GM23248 (cell line): ENCODE measurements around the genes ARR3, DLG3 and TEX11.

DNA sequence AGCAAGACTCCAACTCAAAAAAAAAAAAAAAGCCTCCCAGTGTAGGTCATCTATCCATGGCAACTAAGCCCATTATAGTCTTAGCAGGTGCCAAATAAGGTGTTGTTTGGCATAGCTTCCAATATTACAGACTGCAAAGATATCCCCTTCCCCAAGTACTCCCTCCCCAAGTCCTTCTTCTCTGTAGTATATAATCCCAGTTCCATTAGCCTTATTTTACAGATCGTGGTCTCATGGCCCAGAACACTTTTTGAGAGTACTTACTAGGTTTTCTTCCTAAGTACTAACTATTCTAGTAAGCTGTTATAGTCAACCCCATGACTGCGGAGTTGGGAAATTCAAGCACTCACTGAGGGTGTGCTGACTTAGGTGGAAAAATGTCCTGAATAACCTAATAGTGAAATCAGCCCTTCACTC, 11.9 kb upstream of the VSIG4 start:
- RAMPAGE, long total RNA = no peak

DNA sequence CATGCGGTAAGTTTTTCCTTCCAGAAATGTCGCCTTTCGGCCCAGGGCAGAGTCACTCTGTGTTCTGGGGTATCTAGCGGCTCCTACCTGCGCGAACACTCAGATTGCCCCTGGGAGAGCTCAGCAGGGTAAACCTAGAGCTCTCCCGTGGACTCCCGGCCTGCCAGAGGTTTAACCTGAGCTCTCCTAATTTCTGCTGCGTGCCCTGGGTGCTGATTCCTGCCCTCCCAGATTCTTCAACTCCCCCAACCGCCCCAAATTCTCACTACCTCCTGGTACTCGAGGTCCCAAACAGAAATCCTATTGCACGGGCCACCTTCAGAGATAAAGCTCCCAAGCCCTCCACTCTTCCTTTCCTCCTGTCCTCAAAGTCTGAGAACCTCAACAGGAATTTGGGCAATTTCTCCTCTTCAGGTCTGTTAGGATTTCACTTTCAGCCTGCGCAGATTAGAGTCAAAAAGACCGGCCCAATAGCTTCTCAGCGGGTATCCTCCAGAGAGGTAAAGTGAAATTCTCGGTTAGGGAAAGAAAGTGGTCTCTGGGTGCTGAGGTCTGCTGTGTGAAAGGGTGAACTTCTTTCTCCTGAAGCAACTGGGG, 3.0 kb downstream of the AR start:
- RAMPAGE, long total RNA = no peak

GRCh38 chrX:68094704-68095302, 338.5 kb downstream of the OPHN1 start:
- RAMPAGE, long total RNA = no peak

GRCh38 chrX:68112245-68112884, 320.9 kb downstream of the OPHN1 start:
- RAMPAGE, long total RNA = no peak

DNA sequence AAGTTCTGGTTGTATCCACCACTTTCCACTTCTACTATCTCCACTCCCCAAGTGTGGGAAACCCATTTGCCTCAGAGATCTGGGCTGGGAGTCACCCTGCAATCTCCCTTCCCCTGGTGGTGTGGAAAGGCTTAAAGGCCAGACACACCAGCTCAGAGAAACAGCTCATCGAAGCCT, 726 bp downstream of the OPHN1 start:
- RAMPAGE, long total RNA = no peak

DNA sequence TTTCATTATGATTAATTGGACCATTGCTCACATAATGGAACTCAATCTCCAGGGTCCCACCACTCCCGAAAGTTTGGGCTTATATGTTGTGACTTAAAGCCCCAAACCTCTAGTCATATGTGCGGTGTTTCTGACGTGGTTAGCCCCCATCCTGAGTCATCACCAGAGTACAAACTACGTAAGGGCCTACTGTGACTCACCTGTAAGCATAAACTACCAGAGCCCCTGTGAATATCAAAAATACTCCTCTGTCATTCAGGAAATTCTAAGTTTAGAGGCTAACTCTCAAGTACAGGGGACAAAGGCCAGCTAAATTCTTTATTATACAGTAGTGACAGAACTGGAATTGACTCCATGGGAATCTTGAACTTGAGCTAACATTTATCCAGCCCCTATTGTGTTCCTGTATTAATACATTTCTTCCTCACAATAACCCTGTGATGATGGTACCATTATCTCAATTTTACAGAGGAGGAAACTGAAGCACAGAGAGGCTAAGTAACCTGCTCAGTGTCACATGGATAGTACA, 5.5 kb downstream of the YIPF6 start:
- RAMPAGE, long total RNA = no peak

DNA sequence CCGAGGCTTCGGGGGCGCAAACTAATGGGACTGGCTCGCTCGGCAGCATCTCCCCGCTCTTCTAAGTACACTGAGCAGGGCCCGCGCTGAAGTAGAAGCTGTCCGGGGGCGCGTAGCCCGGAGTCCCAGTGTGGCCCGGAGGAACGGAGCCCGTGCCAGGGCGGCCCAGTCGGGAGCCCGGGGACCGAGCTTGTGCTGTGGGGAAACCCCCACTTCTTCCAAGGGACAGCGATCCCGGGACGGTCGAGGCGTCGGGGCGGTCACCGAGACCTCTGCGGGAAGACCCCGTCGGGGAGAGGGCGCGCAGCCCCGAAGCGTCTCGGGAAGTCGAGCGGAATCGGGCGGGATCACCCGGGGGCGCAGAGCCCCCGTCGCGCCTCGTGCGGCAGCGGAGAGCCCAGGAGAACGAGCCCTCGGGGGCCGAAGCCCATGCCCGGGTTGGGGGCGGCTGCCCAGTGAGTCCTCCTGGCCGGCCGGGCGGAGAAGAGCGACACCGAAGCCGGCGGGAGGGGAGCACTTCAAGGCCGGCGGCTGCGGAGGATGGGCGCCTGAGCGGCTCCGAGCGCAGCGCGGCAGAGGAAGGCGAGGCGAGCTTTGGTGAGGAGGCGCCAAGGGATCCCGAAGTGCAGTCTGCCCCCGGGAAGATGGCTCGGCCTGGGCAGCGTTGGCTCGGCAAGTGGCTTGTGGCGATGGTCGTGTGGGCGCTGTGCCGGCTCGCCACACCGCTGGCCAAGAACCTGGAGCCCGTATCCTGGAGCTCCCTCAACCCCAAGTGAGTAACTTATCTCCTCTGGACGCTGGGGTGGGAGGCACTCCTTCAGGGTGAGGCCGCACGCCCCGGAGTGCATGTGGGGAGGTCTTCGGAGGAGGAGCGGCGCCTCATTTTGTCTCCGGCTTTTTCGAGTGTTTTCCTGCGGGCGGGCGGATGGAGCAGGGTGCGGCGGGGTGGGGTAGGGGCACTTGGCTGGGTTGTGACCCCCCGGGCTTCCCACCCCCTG, 611 bp downstream of the EFNB1 start:
- RAMPAGE, long total RNA = no peak

GRCh38 chrX:68989829-68990328, 161.1 kb downstream of the EFNB1 start:
- RAMPAGE, long total RNA = no peak

DNA sequence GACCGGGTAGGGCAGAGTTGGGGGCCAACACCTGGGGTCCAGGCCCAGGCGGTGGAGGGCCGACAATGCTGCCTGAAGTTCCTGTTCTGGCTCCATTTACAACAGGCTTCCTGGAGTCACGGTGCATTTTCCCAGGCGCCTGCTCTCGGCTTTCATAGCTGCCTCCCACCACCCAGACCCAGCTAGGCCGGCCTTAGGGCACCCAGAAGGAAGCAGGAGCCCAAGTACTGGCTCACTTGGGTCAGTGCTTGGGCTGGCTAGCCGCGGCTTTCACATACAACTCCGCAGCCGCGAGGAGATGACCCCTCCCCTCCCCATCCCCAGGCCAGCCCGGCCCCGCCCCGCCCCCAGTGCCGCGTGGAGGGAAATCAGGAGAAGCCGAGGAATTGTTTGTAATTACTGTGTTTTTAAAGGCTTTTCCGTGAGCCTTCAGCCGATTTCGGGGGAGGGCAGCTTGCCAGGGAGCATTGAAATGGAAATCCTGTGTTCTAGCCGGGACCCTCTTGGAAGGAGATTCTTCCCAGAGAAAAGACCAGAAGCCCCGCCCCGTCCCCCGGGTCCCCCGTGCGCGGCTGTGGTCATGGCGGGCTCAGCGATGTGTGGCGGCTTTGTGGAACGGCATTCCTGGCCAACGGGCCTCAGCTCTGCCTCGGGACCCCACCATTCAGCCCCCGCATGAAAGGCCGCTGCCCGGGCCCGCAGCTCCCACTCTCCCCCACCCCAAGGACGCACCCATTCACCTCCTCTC, 28.5 kb downstream of the PJA1 start:
- RAMPAGE, long total RNA = no peak

DNA sequence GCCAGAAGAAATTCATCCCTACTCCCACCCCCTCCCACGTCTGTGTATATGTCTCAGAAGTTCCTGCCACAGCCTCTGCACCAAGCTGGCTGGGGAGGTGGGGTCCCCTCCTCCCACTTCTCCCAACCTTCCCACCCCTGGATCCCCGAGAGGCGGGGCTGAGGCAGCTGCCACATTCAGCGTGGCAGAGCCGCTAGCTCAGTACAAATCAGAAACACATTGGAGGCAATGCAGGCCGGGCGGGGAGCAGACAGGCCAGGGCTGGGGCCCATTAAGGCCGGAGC, 22.5 kb downstream of the PJA1 start:
- RAMPAGE, long total RNA = no peak

- RAMPAGE, long total RNA = no peak
Measured at GRCh38 chrX:69262191-69262414, 96.8 kb upstream of the PJA1 start.

GRCh38 chrX:69505787-69506328, 1.7 kb downstream of the NALF2 start:
- RAMPAGE, long total RNA = no peak

DNA sequence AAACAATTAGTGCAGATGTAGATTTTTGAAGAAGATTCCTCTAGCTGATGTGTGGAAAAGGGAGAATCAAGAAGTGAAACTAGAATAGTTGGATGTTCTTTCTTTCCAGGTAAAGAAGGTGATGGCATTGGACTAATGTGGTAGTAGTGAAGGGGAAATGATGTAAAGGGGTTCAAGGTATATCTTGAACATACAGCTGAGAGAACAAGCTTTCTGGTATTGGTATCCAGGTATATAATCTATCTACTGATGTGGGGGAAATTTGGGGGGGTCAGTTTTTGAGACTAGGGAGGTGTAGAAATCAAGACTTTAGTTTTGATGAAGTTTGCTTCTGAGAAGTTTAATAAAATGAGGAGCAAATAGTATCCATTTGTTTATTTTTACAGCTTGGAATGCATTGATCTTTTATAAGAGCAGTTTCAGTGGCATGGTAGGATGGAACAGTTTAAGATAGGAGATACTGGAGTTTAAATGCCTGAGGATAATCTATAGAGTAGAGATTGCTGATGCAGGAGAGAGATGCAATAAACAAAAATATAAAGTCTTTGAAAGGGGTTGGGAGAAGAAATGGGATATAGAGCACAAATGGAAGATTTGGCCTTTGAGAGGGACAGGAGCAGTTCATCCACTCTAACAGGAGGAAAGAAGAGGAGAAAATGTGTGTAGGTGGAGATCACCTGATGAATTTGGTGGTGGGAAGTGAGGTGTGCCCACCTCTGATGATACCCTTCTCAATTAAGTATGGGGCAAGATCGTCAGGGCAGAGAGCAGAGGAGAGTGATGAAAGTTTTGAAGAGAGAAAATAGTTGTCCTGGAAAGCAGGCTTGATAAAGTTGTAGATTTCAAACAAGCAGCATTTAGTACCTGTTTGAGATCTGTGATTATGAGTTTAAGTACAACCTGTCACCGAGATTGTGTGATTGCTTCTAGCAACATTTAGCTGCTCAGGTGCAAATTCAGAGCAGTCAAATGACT, 35.6 kb downstream of the EDA start:
- RAMPAGE, long total RNA = no peak

DNA sequence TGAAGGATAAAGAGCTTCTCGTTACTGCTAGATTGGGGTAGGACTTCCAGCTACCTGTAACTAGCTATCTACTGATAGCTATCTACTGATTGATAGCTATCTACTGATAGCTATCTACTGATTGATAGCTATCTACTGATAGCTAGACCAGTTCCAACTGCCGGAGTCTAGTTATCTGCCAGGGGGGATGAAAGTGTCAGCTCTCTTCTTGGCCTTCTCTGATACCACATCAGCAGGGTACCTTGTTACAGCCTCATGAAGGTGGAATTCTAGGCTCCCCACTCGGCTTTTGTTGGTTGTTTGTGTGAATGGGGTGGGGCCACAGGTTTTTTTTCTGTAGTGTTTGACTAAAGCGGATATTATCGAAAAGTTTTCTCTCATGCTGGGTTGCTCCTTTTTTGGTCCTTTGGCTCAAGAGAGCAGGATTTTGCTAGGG, 59.4 kb downstream of the AWAT2 start:
- RAMPAGE, long total RNA = no peak

- RAMPAGE, long total RNA = no peak
Measured at GRCh38 chrX:70171609-70171981, 5.7 kb upstream of the DGAT2L6 start.

DNA sequence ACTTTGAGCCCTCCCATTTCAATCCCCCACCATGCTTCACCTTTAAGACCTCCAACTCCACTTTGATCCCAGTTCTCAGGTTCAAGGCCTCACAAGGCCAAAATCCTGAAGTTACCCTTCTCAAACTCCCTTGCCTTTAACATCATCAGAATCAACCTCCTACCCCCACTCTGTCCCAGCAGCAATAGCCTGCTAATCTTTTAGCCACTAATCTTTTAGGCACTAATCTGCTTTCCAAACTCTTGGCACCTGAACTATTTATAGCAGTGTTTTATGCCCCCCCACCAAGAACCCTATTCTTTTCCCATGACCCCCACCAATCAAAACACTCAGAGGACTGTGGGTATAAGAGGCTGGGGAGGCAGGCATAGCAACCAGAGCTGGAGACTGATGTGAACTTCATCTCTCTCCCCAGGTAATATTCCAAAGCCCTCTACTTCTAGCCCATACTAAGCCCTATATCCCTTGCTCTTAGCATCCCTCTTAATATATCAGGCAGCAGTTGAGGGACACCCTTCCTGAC, at the start of gene ARR3:
TSS of gene ARR3 (plus strand) at position 377 of the 523 bp plus-strand sequence.
- RAMPAGE, long total RNA = no peak

DNA sequence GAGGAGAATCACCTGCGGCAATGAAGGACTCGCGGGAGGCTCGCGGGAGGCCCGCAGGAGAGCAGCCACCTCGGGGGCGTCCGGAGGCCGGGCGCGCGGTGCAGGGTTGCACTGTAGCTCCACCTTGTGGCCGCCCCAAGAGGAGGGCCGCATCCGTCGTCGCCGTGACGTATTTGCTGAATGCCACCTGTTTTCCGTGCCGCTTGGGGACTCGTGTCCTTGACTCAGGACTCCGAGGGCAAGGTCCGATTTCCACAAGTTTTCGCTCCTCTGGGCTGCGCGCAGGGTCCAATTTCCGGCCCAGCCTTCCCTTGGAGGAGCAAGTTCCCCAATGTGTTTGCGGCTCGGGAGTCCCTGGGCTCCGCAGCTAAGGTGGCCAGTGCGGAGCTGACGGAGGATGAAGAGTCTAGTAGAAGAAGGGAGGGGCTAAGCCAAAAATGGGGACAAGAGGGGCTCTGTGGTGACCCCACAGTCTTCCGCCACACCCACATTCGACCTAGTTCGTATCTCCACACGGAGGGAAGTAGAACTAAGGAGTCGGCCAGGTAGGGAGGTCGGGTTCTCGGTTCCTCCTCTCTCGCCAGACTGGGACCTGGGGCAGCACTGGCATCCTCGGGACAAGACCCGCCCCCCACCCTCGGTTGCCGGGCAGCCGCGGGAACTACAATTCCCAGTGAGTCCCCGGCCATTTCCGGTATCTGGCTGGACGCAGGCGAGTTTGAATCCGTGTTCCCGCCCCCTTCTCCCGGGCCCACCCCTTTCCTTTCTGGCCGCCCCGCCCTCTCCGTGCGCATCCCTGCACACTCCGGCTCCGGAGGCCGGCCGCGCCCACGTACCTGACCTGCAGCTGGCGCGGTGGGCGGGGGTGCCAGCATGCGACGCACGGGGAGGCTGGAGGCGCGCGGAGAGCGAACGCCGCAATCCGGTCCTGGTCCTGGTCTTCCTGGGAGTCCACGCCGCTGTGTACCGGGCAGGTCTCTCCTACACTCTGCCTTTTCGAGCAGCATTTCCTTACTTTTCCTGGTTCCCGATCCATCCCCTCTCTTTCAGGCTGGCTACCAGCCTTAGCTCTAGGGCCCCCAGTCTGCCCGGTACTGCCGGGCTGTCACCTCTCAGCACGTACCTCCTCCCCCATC, 10.4 kb upstream of the DLG3 start:
- RAMPAGE, long total RNA = no peak

- RAMPAGE, long total RNA = no peak
Measured at GRCh38 chrX:70444632-70445105, at the start of gene DLG3. Gene DLG3, plus strand, starts transcription at chrX:70444835.

- RAMPAGE, long total RNA = no peak
Measured at GRCh38 chrX:70908504-70909135, at the start of gene TEX11. Gene TEX11, minus strand, starts transcription at chrX:70908711.

DNA sequence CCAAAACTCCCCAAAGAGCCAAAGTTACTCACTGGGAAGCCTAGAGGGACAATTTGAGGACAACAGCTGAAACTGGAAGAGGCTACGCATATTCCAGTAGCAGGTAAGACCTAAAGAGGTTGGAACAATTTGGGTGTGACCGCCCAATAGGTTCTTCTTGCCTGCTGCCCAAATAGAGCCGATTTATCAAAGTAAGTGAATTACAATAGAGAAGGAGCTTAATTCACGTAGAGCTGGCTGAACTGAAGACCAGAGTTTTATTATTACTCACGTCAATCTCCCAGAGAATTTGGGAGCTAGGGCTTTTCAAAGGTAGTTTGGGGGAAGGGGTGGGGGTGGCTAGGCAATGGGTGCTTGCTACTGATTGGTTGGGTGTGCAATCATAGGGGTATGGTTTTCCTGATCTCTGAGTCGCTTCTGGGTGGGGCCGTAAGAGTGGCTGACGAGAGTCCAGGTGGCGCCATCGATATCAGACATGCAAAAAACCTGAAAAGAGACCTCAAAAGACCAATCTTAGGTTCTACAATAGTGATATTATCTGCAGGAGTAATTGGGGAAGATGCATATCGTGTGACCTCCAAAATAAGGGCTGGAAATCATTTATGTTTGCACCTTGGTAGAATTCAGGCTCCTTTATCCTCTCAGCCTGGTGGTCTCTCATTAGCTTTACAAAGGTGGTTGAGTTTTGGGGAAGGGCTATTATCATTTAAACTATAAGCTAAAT, 39.0 kb upstream of the SLC7A3 start:
- RAMPAGE, long total RNA = no peak